ENCODE data around the gene PTGER1.

- RRBS: 2% methylated on average over 10 of the region's 60 CpGs
These were observed 4.6 kb downstream of the C19orf67 start for GRCh38 chr19:14080523-14081767.

DNA sequence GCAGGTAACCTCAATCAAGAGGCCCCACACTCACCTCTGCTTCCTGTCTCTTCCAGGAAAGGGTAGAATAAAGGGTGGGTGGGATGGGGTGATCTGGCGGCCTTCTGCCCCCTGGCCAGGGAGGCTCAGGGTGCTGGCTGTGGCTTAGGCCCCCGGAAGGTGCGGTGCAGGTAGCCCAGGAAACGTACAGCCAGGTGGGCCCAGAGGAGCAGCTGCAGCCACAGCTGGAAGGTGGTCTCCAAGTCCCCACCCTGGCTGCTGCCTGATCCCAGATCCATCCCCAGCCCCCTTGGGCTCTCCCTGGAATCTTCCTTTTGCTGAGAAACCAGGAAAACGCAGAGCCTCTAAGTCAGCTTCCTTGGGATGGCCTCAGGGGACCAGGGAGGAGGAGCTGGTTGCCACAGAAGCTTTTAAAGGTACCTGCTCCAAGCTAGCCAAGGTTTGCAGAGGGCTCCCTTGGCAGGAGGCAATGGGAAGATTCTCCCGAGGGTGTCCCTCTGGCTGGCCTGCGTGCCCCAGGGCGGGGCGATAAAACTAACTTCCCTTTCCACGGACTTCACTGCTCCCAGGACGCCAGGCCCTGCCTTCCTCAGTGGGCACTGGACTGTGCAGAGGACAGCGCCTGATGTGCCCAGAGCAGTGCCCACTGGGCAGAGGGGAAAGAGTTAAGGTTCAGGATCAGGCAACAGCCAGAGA is 5.2 kb downstream of the PRKACA start:
- RRBS: no CpG with 5 or more reads among the region's 12 CpGs

- RRBS: 1% methylated on average over 10 of the region's 37 CpGs
These were observed 995 bp upstream of the ASF1B start for GRCh38 chr19:14137351-14137816.

GRCh38 chr19:14167437-14168225 is 31.2 kb upstream of the ASF1B start:
- RRBS: no CpG with 5 or more reads among the region's 20 CpGs

GRCh38 chr19:14372369-14372865 is 8.8 kb upstream of the ADGRE5 start:
- RRBS: no CpG with 5 or more reads among the region's 8 CpGs

DNA sequence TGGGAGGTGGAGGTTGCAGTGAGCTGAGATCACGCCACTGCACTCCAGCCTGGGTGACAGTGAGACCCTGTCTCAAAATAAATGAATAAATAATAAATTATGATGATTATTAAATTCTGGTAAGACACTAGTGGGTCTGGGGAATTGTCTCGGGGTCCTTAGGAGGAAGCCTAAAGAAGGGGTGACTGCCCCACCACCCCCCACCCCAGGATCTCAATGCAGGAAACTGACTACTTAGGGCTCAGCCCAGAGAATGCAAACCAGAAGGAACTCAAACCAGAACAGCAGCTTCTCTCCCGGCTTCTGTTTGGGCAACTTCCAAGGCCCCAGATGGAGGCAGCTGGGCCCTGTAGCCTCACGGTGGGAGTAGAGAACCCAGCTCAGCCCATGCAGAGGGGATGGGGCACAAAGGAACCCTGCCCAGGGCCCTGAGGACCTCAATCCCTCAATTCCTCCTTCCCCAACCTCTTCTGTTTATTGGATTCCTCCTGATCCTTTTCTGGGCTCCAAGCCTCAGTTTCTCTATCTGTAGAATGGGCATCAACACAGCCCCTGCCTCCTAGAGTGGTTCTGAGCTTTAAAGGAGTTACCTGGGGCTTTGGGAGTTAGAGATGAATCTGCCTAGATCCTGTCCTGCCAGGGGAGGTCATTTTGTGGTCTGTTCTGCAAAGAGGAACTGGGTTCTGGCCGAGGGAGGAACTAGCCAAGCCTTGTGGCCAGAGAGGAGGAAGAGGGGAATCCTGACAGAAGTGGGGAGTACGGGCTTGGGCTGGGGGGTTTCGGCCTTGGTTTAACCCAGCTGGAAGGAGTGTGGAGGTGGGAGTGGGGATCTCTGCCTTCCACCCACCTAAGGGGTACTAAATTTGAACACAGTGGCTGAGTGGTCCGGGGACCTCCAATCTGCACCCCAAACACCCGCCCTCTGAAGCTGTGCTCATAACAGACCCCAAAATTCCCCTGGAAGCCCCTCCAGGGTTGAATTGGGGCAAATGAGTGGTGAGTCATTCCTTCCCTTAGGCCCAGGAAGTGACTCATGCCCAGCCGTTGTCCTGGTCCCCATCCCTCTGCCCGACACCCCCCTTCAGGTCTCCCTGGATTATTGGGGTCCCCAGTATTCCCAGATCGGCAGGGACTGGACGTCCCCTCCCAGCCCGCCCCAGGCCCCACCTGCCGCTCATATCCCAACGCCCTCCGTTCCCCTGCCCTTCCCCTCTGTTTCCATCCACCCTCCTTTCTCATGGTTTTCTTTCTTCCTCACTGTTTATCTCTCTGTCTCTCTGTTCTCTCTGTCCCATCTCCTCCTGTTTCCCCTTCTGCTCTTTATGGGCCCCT is 2.7 kb downstream of the ADGRE5 start:
- RRBS: no CpG with 5 or more reads among the region's 17 CpGs

DNA sequence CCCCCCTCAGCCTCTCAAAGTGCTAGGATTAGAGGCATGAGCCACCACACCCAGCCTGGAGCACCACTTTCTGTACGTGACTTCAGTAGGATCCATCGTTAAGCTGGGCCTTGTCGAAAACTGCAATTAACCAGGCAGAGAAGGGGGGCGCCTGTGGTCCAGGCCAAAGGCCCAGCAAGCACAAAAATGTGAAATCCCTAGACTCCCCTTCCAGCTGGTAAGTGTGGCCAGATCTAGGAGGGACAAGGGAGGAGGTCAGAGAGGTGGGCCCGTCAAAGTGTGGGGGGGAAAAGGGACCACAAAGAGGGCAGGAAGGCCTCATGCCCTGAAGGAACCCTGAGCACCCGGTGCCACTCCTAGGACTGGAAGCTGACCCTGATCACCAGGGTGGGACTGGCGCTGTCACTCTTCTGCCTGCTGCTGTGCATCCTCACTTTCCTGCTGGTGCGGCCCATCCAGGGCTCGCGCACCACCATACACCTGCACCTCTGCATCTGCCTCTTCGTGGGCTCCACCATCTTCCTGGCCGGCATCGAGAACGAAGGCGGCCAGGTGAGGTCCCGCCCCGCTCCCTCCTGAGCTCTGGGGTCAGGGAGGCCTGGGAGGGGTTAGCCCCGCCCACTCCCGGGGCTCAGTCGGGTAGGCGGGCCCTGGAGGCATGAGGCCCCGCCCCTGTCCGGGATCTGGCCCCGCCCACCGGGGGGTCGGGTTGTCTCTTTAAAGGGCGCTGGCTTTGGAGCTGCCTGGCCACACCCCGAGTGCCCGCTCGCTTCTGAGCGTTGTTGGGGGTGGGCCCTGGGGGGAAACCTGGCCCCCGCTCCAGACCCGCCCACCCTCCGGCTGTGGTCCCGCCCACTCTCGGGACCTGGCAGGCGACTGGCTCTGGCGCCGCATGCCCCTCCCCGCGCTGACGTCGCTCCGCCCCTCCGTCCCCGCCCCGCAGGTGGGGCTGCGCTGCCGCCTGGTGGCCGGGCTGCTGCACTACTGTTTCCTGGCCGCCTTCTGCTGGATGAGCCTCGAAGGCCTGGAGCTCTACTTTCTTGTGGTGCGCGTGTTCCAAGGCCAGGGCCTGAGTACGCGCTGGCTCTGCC is 13.4 kb downstream of the DDX39A start:
- RRBS: 33% methylated on average over 11 of the region's 56 CpGs

GRCh38 chr19:14471469-14472032 is 3.6 kb downstream of the PTGER1 start:
- RRBS: 91% methylated on average over 14 of the region's 37 CpGs

DNA sequence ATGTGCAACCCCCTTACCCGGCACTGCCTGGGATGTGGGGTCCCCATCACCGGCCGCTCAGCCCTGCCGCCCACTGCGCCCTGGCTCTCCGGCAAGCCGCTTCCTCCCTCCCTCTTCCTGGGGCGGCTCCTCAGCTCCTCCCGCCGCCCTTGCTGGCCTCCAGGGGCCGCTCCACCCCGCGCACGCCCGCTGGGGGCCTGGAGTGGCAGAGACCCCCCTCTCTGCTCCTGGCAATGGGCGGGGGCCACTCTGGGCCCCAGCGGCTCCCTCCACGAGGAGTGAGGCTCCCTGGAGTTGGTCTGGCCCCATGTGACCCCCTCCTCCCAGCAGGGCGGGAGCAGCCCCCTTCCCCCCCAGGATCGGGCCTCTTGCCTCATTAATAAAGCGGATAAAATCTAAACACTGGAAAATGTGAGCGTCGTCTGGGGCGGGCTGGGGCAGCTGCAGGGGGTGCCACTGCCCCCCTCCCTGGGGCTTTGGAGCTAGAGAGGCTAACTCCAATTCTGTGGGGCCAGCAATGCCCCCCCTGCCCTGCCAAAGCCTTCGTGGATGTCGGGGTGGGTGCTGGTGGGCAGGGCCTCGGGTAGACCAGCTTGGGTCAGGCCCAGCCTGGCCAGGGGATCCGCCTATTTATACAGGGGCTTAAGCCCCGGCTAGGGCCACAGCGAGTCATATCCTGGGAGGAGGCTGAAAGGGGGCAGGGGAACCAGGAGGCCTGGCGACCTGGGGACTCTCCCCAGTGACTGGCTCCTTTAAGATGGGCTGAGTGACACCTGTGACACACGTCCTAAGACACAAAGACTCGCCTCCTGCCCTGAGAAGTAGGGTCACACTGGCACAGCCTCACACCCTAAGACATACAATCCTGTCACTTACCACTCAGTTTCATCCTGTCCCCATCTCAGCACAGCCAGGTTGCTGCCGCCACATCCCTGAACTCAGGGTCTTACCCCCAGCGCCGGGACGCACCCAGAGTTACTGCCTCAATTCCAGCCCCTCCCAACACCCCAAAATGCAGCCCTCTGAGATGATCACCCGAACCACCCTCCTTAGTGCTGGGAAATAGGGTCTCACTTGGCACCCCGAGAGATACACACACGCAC is at the start of gene PTGER1:
TSS of gene PTGER1 (minus strand) at position 110 of the 1,103 bp plus-strand sequence.
- RRBS: 19% methylated on average over 6 of the region's 40 CpGs

DNA sequence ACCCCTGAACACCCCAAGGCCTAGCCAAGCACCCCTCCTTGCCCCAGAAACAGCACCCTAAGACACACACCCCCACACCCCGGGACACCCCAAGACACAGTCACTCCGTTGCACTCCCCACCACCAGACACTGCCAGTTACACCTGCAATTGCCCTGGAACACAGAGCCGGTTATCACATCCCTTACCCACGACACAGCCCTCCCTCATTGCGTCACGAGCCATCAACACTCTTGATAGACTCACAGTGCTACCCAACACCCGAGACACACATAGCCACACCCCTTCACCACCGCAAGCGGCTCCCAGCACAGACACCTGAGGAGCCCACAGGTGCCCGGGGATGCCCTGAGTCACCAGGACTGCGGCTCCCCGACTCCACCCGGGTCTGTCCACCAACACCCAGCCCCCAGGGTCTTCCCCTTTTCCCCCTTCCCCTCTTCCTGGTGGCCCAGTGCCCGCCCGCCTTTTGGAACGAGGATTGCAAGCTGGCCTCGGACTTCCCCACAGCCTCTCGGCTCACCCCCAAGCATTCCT is 1.5 kb upstream of the PTGER1 start:
- RRBS: 53% methylated on average over 7 of the region's 18 CpGs

DNA sequence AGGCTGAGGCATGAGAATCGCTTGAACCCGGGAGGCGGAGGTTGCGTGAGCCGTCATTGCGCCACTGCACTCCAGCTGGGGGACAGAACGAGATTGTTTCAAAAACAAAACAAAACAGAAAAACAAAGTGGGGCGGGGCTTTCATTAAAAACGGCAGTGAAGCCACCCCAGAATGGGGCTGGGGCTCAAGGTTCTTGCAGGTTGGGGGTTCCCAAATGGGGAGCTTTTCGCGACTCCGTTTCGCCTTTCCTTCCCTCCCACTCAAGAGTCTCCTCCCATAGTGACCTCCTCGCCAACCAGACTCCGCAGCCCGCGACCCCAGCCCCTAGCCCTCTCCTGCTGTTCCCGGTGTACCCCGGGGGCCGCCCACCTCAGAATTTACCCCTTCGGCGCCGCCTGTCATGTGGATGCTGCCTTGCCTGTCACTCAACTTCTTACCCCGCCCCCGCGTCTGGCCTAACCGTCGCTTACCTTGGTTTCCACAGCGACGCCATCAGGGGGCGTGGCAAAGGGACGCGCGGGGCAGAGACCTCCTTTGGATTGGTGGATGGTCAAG is 476 bp upstream of the TECR start:
- RRBS: no CpG with 5 or more reads among the region's 34 CpGs

DNA sequence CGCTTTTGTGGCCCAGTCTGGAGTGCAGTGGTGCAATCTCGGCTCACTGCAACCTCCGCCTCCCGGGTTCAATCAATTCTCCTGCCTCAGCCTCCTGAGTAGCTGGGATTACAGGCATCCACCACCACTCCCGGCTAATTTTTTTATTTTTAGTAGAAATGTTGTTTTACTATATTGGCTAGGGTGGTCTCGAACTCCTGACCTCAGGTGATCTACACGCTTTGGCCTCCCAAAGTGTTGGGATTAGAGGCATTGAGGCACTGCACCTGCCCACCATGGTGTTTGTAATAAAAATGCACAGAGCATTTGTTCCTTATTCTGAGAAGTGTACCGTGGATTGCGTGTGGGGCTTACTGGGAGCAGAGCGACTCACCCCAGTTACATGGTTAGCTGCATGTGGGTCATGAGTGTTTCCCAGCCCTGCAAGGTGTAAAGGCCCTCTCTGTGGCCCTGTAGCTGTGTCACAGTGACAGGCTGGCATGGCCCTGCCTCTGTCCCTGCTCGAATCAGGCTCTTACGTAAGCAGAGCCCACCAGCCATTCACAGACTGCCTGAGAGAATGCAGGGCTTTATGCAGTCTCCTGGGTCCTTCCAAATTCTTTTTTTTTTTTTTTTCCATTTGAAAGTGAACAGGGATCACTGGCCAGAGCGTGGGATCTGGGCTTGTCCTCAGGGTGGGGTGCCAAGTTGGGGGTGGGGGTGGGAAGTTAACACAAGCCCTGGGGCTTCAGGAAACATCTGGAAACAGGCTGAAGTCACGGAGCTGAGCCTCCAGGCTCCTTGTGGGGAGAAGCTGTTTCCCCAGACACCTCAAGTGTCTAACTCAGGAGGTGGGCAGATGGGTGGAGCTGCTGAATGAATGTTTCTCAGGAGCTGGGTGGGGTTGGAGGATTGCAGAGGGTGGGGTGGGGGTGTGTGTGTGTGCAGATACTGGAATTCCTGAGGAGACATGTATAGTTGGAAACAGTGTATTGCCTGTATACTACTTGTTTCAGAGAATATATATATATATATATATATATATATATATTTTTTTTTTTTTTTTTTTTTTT is 13.3 kb downstream of the TECR start:
- RRBS: no CpG with 5 or more reads among the region's 14 CpGs

GRCh38 chr19:14730796-14731877 is 41.3 kb downstream of the ZNF333 start:
- RRBS: no CpG with 5 or more reads among the region's 15 CpGs

GRCh38 chr19:14785061-14785673 is 6.8 kb upstream of the ADGRE2 start:
- RRBS: no CpG with 5 or more reads among the region's 9 CpGs

DNA sequence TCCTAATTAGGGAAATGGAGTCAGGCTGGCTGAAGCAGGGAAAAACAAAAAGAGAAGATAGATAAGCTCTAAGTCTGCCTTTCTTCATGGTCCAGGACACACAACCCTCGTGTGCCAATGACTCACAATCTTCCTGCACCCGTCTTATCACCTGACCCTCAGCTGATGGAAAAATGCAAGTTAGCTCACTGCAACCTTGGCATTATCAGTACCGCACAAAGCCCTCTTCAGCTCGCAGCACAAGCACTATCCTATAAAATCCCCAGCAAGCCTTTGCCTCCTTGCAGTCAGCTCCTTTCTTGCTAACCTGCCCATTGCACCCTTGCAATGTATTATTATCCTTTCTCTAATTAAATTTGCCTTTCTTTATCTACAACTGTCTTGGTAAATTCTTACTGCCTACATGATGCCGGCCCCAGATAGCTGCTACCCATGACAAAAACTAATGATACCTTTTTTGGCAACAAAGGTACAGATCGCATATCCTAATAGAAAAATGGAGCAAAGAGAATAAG is 4.2 kb downstream of the OR7A5 start:
- RRBS: no CpG with 5 or more reads among the region's 6 CpGs

- RRBS: 3% methylated on average over 18 of the region's 49 CpGs
These were observed 8.7 kb downstream of the EPHX3 start for GRCh38 chr19:15223472-15223936.

DNA sequence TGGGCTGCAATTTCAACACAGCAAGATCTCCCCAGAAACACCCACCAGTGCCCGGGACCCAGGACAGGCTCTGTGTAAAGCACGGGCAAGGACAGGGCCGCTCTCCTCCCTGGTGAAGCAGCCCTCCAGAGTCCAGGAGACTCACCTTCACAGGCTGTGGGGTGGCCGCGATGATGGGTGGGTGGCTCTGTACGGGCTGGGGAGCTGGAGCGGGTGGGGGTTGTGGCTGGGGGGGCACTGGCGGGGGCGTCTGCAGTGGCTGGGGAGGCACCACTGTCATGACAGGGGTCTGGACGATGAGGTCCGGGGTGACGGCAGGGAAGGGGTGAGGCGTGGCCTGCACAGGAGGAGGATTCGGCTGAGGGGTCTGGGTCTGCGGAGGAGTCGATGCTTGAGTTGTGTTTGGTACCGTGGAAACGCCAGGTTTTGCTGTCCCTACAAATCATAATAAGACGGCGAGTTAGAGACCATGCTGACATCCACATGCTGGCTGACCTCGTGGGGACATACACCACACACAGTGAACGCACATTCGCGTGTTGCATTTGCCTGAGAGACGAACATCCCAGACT is 33.0 kb upstream of the EPHX3 start:
- RRBS: no CpG with 5 or more reads among the region's 25 CpGs

DNA sequence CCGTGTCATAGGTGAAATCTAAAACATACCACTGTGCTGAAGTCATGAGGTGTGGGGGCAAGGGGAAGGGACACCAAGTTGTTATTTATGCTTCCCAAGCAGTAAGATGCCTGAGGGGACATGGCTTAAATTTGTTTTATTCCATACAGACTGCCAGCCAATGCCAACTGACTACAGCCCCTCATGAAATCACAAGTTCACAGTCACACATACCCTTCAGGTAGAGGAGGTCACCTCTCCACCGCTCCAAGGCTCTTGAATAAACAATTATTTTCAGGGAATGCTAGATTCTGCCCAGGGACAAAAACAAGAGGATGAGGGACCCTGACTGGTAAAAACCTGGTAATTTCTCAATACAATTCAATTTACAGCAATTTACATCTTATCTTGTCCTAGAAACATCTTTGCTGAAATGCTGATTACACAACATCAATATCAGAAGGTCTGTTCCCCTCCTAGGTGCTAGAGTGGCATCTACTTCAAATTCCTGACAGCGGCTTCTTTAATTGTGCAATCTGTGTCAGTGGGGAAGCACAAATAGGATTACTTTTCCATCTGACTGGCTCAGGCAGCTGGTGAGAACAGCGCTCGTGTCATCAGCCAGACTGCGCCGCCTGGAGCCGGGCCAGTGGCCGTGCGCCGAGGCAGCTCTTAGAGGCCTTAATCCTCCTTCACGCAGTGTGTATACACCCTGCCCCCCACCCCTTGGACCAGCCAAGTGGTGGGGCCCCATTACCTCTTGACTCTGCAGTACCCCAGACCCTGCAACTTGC is 48.5 kb upstream of the EPHX3 start:
- RRBS: no CpG with 5 or more reads among the region's 12 CpGs

DNA sequence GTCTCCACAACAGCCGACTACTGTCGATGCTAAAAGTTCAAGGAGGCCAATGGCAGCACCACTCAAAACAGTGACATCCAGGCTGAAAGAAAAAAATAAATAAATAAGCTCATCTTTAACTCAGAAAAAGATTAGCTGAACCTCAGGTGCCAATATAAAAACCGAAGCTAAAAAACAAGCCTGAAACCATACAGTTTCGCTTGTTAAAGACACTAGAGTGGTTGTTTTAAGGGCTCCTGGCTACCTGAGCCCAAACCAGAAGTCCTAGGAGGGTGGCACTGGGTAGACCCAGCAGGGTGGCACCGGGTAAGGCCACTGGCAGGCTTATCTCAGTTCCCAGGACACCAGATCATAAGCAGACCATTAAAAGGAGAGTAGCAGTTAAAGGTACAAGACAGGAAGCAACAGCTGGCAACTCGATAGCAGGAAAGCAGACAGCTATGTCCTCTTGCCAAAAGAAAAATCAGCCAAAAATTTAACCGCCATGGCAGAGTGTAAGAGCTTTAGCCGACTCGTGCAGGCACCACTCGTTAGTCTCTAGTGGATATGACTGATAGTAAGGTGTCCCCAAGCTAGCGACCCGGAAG is 39.2 kb downstream of the BRD4 start:
- RRBS: no CpG with 5 or more reads among the region's 12 CpGs

DNA sequence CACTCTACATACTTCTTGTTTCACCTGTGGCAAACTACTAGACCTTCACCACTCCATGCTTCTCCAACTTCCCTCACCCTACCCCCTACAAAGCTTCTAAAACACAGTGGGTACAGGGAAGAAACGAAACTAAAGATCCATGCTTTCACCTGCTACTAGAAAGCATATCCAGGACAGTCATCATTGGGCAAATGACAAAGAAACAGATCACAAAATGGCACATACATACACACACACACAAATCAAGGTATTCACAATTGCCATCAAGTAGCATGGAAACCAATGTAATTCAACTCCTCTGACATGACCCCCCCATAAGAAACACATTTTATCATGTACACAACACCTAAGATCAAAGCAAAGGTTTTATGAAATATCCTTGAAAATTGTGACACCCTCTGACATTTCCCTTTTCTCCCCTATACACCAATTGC is 10.5 kb downstream of the BRD4 start:
- RRBS: no CpG with 5 or more reads among the region's 1 CpG

Measured in AG04449 (cell line).